Mucosa of descending colon (tissue), 1 donor: ENCODE data around the genes NECAB2 and SLC38A8.

GRCh38 chr16:83945570-83946078 is 7.4 kb upstream of the OSGIN1 start:
- PRO-cap = no peak

- PRO-cap = no peak
These were observed at the start of gene NECAB2 for GRCh38 chr16:83968041-83968888. TSS of gene NECAB2 (plus strand) at chr16:83968244.

- PRO-cap = no peak
These were observed at the start of gene SLC38A8 for GRCh38 chr16:84042780-84043038. TSS of gene SLC38A8 (minus strand) at chr16:84042795.

GRCh38 chr16:84058572-84059167 is 16.1 kb upstream of the SLC38A8 start:
- PRO-cap = no peak

DNA sequence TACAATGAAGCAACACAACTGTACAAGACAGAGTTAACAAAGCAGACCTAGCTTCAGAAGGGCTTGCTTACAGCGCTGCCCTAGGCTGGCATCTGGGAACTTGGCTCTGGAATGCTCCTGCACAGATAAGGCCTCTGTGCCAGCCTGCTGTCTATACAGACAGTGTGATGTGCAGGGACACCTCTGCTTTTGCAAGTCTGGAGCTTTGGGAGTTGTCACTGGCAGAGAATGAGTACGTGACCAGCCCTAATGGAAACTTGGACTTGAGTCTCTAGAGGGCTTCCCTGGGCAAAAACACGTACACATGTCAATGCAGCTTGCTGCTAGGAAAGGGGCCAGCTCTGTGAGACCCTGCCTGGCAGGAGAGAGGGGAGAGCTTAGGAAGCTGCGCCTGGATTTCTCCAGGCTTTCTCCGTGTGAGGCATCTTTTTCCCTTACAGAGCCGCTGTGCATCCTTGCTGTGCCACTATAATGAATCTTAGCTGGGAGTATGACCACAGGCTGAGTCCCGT is 32.2 kb upstream of the SLC38A8 start:
- PRO-cap = no peak

- PRO-cap = no peak
These were observed 36.0 kb downstream of the MBTPS1 start for GRCh38 chr16:84080765-84081069.

DNA sequence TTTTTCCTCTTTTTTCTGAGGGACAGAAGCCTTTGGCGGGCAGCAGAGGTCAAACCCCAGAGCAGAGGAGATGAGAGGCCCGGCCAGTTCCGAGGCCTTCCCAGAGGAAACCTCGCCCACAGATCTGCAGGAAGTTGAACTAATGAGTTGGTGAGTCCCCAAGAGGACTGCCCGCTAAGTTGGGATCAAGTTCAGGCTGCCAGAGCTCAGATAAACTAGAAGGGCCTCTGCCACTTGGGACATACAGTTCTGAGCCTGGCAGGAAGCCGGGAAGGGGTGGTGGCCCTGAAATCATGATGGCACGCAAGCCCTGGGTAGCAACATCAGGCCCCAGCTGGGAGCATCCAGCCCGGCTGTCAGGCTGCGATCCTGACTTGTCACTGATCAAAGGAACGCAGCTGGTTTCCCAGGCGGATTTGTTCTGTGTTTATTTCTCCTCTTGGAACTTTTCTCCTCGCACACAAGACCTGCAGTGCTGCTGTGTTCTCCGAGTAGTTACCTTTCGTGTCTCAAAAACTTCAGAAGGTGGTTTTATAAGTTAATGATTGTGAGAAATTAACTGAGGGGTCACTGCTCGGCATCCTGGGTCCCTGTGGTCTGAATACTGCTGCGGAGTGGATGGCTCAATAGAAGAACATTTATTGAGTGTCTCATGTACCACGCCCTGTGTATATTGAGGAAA is 8.0 kb upstream of the WFDC1 start:
- PRO-cap = no peak

DNA sequence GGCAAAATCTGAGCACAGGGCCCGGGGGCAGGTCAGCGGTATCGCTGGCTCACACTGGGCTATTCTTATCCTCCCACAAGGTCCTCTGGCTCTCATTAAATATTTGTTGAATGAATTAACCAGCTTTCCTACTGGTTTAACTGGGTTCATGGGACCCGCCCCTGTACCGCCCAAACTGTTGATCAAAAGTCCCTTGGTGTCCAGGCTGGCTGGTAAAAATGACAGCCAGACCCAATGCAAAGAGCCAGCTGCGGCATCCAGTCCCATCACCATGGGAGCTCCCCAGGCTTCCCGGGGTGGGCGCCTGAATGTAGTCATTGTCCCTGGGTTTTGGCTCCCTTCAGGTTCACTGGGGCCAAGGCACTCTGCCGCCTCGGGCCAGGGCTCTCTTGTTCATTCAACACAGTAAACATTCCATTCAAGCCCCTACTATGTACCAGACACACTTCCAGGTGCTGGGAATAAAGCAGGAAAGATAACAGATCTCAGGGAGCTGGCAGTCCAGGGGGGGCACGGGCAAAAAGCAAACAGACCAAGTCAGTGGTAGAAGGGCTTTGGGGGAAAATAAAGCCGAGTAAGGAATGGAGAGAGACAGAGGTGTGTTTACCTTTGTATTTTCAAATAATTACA is 11.7 kb upstream of the ATP2C2 start:
- PRO-cap = bidirectional peak, plus-strand start at position 212 of the sequence, minus-strand start at position 56 of the sequence

DNA sequence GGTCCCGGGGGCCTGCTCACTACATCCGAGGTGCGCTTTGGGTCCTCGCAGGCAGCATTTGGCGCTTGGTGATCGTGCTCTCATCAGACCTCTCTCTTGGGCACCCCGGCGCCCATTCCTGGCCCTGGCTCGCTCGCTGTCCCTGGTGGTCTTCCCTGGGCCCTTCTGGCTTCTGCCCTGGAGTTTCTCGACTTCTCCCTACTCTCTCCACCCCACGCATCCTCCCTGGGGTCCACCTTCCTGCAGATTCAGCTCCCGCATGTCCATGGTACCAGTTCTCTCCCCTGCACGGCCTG is 863 bp upstream of the MEAK7 start:
- PRO-cap = no peak

- PRO-cap = bidirectional peak, plus-strand start at chr16:84554209, minus-strand start at chr16:84554073
These were observed 49.4 kb upstream of the MEAK7 start for GRCh38 chr16:84553742-84554420.

DNA sequence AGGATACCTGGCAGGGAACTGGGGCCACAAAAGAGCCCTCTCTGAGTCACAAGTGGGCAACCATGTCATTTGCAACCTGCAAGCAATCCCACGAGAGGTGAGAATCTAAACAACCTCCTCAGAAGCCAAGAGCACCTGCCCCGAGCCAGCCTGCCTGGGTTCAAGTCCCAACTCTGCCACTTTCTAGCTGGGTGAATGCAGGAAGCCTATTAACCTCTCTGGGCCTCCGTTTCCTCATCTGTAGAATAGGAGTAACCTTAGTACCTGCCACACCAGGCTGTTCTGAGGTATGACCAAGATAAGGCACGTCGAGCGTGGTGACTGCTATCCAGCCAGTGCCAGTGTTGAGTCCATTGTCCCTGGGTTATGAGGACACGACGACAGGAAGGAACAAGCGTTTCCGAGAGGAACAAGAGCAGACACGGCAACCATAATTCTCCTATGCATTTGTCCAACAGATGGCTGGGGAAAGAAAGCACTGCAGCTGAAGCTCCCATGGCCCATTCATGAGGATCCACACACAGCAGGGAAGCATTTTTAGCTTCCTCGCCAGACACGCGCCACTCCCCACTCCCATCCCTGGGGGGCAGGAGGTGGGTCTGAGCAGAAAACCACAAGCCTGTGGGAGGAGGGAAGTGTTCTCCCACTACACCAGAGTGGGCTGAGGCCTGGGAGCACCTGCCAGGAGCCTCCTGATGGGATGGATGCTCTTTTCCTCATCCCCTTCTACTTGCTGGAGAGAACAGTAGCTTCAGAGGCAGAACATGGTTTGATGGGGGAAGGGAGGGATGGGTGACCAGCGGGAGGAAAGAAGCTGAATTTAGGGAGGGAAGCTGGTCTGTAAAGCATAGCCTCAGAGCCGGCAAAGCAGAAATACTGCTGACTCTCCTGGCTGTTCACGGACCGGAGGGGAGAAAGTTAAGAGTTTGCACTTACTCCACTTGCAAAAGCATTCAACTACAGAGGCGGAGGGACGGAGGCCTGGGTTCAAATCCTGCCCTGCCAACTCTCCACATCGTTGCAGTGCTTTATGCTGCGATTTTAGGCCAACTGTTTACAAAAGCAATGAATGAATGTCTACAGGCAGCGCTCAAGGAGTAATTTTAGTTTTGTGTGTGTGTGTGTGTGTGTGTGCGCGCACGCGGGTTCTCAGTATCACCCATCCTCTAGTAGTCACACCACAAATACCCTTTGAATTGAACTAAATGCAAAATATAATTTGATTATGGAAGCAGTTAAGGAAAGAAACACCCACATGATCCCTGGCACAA is 2.7 kb downstream of the COTL1 start:
- PRO-cap = no peak

- PRO-cap = bidirectional peak, plus-strand start at chr16:84648940, minus-strand start at chr16:84648912
These were observed 759 bp downstream of the KLHL36 start for GRCh38 chr16:84648605-84649934.

DNA sequence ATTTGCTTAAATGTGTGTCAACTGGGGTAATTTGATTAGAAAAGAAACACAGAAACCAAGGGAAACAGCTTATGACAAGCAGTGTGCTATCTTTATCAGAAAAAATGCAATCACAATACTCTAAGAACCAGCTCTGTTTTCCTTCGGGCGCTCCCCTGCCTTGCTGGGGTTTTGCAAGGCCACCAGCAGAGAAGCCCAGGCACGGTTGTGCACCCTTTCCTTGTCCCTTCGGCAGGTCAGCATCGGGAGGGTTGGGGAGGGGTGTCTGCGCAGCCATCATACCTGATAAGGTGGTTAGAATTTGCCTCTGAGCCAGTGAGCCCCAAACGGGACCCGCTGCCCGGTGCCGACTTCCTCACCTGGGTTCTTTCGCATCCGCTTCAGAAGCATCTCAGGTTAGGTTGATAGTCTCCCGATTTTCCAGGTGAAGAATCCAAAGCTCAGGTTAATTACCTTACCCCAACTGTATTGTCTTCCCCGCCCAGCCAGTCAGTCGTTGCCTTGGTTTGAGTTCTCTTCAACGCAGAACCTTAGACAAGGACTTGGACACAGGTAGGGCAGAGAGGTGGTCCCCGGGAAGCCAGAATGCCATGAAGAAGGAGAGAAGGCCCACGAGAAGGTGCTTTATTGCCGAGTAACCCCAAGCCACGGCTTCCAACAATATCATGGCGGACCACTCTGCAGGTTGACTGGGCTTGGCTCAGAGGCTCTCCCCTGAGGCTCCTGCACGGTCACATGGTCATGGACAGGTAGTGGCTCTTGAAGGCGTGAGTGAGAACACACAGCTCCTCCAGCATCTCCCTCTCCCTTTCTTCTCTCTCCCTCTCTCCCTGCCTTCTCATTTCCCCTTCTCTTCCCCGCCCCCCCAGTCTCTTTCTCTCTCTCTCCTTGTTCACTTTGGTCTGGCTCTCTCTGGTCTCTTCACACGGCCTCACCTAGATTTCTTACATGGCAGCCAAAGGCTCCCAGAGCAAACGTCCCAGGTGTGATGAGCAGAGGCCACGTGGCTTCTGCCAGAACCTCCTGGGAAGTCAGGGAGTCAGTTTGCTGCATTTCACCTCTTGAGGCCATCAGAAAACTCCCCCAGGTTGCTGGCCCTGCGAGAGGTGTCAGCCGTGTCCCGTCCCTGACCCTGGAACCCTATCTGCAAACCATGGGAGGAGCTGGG is 19.9 kb downstream of the KLHL36 start:
- PRO-cap = no peak

- PRO-cap = unidirectional peak, plus-strand start at chr16:84726277
These were observed 25.9 kb downstream of the USP10 start for GRCh38 chr16:84725302-84726430.

- PRO-cap = no peak
These were observed 1.1 kb downstream of the CRISPLD2 start for GRCh38 chr16:84820370-84821708.

- PRO-cap = no peak
These were observed 23.4 kb downstream of the CRISPLD2 start for GRCh38 chr16:84843067-84843703.

DNA sequence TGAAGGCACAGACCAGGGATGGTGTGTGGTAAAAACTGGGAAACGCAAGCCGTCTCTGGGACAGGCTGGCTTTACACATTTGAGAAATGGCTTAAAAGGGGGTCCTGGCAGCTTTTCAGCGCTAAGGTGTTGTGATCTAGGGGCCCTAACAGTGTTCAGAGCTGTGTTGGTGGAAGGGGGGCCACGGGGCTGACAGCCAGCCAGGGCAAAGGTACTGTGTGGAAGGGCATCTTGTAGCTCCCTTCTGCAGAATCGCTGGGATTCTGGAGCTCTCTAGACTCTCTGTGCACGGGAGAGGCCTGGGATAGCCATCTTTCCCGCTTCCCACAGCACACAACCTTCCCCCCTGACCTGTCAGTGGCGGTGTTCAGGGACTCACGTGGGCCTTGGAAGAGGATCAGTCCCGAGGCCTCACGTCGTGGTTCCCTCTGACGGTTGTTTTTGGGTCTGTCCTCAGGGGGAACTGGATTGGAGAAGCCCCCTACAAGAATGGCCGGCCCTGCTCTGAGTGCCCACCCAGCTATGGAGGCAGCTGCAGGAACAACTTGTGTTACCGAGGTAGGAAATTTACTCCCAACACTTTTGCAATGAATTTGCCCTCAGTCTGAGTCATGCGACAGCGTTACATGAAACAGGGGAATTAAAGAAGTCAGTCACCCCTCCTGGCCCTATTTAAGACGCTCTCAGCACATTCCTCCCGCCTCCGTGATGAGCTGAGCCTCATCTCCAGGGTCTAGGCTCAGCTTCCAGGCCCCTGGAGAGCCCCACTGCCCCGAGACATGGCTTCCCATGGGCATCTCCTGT is 34.7 kb downstream of the CRISPLD2 start:
- PRO-cap = no peak

DNA sequence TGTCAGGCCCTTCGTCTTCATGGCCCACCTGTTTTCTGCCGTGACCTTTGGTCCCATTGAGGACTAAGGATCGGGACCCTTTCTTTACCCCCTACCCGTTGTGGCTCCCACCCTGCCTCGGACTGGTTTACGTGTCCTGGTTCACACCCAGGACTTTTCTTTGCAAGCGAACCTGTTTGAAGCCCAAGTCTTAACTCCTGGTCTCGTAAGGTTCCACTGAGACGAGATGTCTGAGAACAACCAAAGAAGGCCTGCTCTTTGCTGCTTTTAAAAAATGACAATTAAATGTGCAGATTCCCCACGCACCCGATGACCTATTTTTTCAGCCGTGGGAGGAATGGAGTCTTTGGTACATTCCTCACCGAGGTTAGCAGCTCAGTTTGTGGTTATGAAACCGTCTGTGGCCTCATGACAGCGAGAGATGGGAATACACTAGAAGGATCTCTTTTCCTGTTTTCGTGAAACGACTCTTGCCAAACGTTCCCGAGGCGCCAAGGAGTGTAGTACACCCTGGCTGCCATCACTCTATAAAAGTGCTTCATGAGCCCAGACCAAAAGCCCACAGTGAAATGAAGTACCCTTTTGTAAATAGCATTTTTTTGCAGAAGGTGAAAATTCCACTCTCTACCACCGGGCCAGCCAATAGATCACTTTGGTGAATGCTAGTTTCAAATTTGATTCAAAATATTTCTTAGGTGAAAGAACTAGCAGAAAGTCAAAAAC is 87.7 kb downstream of the CRISPLD2 start:
- PRO-cap = no peak

GRCh38 chr16:84952175-84953287 is 58.8 kb downstream of the ZDHHC7 start:
- PRO-cap = no peak

DNA sequence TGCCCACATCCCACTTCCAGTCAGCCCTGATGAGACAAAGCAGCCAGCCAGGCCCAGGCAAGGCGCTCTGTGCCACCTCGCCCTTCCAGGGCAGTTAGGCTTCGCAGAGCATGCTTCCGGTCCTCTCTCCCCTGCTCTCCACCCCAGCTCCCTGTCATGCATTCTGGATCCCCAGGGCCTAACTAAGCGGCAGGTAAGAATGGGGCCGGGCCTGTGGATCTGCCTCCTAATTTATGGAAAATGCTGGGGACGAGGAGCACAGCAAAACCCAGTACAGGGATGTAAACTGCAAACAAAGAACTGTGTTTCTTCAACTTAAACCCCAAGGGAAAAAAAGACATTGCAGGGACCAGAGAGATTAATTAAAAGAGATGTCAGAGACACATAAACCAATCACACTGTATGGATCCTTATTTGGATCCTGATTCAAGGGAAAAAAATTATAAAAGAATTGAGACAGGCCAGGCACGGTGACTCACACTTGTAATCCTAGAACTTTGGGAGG is 26.1 kb downstream of the ZDHHC7 start:
- PRO-cap = no peak